AG04450 (cell line): ENCODE data around the genes SREBF2 and TCF20.

DNA sequence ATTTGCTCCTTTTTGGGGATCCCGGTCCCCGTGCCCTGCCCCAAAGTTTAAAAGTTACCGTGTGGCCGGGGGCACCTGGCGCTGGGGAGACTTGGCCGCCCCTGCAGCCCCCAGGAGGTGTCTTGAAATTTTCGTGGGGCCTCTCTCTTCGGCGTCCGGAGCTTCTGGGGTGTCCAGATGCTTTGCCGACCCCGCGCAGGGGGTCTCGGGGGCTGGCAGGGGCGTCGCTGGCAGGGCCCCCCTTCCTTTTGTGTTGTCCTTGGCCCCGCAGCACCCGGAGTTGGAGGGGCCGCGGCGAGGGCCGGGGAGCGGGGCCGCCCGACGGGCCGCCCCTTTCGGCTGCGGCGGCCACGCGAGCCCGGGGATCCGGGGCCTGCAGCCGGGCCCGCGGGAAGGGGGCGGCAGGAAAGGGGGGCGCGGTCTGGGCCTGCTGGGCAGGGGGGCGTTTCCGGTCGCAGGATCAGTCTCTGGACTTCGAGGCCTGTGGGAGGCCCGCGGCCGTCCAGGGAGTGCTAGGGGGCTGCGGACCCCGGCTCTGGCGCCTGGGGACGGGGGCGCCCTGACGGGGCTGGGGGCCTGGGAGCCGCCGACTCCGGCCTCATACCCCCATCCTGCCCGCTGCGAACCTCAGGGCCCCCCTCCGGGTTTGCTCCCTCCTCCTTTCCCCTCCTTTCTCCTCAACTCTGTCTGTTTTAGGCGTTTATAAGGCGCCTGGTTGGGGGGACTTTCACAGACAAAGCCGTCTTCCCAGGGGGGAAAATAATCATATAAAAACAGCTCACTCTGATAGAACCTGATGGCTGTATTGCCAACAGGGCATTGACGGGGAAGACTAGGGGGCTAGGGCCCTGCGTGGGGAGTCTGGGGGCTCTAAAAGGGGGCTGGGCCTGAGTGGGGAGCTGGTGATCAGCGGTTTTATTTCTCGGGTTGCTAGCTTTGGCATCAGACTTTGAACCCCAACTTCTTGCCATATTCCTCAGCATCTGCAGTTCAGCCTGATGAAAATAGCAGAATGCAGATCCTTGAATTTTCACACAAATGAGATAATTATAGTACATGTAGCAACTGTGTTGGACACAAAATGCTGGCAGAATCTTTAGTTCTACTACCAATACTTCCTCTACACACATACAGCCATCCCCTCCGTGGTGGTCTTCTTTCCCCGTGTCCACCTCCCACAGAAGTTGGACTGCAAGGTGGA is 1.1 kb downstream of the ZC3H7B start:
- CAGE, long polyA plus RNA: no peak
- RRBS: 2% methylated on average over 45 of the region's 68 CpGs

- CAGE, long polyA plus RNA: no peak
- RRBS: no CpG with 5 or more reads among the region's 29 CpGs
These were observed 14.6 kb upstream of the TEF start for GRCh38 chr22:41366893-41367828.

DNA sequence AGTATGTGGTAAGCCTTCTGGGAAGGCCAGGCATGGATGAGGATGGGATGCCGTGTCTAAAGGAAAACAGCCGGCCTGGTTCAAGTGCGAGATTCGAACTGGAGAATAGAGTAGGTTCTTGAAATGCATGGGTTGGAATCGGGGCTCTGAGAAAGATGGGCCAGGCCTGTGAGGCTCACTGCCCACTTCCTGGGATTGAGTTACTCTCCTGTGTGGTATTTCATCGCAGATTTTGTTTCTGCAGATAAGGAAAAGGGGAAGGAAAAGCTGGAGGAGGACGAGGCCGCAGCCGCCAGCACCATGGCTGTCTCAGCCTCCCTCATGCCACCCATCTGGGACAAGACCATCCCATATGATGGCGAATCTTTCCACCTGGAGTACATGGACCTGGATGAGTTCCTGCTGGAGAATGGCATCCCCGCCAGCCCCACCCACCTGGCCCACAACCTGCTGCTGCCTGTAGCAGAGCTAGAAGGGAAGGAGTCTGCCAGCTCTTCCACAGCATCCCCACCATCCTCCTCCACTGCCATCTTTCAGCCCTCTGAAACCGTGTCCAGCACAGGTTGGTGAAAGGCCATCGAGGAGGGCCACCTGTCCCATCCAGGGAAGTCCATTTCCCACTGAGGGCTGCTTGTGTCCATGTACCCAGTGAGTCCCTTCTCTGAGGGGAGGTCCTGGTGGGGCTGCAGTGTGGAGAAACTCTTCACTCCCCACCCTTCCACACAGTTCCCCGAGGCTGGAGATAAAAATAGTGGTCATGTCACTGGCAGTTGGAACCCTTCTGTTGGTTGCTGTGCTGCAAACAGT is 5.6 kb downstream of the TEF start:
- CAGE, long polyA plus RNA: no peak
- RRBS: no CpG with 5 or more reads among the region's 14 CpGs

- CAGE, long polyA plus RNA: no peak
- RRBS: no CpG with 5 or more reads among the region's 21 CpGs
These were observed 20.5 kb downstream of the TEF start for GRCh38 chr22:41401931-41402943.

DNA sequence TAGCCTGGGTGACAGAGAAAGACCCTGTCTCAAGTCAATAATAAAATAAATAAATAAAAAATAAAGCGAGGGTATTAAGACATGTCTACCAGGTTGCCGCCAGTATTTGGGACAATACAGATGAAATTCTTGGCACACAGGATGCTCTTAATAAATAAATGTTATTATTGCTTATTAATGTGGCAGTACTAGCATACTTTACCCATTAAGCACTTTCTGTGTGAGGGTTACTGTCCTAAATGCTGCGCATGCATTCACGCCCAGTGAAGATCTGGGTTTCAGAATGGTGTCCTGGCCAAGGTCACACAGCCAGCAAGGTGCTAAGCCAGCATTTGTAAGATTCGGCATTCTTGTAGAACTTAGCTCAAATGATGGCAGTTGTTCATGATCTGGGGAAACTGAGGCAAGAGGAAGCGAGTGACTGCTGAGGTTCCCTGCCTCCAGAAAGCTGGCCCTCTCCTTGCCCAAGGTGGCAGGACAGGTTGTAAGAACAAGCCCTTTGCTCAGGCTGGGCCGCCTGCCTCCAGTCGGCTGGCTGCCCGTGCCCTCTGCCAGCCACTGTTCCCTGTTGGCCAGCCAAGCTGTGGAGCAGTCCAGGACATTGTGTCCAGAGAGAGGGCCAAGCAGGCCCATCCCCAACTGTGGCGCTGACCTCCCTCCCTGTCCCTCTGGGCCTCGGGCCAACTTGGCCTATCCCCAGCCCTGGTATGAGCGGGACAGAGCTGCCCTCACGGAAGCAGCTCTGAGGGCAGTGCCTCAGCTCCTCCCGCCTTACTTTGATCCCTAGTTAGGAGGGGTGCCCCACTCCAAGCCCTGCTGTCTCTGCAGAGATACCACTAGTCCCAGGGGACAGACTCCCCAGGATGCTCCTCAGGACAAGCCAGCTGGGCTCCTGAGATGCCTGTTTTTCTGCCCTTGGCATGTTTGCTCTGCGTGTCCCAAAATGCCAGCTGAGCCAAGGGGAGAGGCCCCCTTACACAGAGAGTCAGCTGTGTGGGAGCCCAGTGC is 28.8 kb downstream of the TOB2 start:
- CAGE, long polyA plus RNA: no peak
- RRBS: no CpG with 5 or more reads among the region's 15 CpGs

GRCh38 chr22:41432507-41433496 is 13.8 kb downstream of the TOB2 start:
- CAGE, long polyA plus RNA: no peak
- RRBS: no CpG with 5 or more reads among the region's 17 CpGs

- CAGE, long polyA plus RNA: no peak
- RRBS: 36% methylated on average over 2 of the region's 4 CpGs
These were observed 7.8 kb downstream of the TOB2 start for GRCh38 chr22:41438758-41439260.

DNA sequence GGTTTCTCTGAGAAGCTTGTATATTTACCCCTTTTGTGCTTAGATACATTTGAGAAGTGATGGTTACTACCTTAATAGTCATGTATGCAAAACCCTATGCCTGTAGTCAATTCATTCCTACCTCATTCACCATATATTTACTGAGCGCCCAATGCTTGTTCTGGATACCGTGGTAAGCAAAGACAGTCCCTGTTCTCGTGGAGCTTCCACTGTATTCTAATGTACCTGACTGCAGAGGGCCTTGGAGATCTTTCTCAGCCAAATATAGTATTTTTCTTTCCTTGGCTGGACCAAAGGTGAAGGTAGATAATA is 2.4 kb downstream of the ACO2 start:
- CAGE, long polyA plus RNA: no peak
- RRBS: no CpG with 5 or more reads among the region's 3 CpGs

- CAGE, long polyA plus RNA: no peak
- RRBS: no CpG with 5 or more reads among the region's 3 CpGs
These were observed 2.8 kb downstream of the ACO2 start for GRCh38 chr22:41471695-41472197.

- CAGE, long polyA plus RNA: no peak
- RRBS: no CpG with 5 or more reads among the region's 7 CpGs
These were observed 25.9 kb downstream of the POLR3H start for GRCh38 chr22:41518318-41518862.

- CAGE, long polyA plus RNA: start-site peak on the plus strand at chr22:41833102-41833137, 673 and 486 reads in 2 replicates; start-site peak on the plus strand at chr22:41833231-41833270, 66 and 64 reads in 2 replicates
- RRBS: 1% methylated on average over 17 of the region's 42 CpGs
These were observed at the start of gene SREBF2 for GRCh38 chr22:41833057-41833393. Gene SREBF2 (plus strand): TSS chr22:41833105.

DNA sequence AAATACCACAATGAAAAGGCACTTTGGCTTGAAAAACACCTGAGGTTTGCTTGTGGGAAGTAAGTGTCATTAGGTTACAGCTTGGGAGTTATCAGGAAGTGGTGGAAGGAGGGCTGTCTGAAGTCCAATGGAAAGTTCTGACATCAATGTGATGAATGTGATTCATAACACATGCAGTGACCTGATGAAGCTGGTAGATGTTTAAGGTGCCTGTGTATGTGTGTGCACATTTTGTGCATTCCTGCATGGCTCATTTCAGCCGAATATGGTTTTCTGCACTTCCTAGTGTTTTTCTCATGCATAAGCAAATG is 26.2 kb downstream of the SREBF2 start:
- CAGE, long polyA plus RNA: no peak
- RRBS: no CpG with 5 or more reads among the region's 1 CpG

GRCh38 chr22:41864733-41865809 is 32.2 kb downstream of the SREBF2 start:
- CAGE, long polyA plus RNA: no peak
- RRBS: no CpG with 5 or more reads among the region's 10 CpGs

- CAGE, long polyA plus RNA: no peak
- RRBS: 34% methylated on average over 9 of the region's 28 CpGs
These were observed 5.6 kb upstream of the SHISA8 start for GRCh38 chr22:41920221-41921100.

DNA sequence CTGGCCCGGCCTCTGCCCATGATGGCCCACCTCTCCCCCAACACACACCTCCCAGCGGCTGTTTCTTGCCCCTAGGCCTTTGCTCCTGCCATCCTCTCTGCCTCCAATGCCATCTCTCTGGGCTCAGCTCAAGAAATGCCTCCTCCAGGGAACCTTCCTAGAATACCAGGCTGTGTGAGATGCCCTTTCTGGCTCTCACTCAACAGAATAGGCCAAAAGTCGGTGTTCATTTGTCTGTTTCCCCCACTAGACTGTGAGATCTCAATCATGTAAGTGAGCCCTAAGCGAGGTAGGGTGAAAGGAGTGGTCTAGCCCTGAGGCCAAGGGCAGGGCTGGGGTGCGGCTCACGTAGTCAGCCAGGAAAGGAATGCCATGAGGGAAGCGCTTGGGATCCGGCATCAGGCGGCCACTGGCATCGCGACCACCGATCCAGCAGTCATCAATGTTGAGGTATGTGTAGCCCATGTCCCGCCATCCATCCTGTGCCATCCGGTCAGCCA is 3.1 kb downstream of the NAGA start:
- CAGE, long polyA plus RNA: no peak
- RRBS: 97% methylated on average over 7 of the region's 14 CpGs

DNA sequence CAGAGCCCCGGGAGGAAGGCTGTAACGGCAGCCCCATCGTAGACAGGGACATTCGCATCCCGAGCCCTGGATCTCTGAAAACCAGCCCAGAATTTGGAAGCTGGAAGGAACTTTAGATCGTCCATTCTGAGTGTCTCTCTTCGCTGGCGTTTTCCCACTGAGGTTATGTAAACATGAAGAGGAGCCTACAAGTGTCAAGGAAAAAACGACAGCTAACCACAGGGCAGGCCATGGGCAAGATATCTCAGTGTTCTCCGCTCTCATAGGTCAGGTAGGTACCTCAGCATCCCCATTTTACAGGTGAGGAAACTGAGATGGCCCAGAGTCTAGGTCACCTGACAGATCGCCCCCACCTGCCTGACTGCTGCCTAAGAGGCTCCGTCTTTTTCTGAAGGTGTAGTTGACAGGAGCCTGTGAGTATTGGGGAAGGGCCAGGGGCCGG is 779 bp upstream of the NDUFA6 start:
- CAGE, long polyA plus RNA: no peak
- RRBS: no CpG with 5 or more reads among the region's 13 CpGs

- CAGE, long polyA plus RNA: no peak
- RRBS: no CpG with 5 or more reads among the region's 3 CpGs
These were observed 29.8 kb upstream of the CYP2D6 start for GRCh38 chr22:42160319-42160805.

DNA sequence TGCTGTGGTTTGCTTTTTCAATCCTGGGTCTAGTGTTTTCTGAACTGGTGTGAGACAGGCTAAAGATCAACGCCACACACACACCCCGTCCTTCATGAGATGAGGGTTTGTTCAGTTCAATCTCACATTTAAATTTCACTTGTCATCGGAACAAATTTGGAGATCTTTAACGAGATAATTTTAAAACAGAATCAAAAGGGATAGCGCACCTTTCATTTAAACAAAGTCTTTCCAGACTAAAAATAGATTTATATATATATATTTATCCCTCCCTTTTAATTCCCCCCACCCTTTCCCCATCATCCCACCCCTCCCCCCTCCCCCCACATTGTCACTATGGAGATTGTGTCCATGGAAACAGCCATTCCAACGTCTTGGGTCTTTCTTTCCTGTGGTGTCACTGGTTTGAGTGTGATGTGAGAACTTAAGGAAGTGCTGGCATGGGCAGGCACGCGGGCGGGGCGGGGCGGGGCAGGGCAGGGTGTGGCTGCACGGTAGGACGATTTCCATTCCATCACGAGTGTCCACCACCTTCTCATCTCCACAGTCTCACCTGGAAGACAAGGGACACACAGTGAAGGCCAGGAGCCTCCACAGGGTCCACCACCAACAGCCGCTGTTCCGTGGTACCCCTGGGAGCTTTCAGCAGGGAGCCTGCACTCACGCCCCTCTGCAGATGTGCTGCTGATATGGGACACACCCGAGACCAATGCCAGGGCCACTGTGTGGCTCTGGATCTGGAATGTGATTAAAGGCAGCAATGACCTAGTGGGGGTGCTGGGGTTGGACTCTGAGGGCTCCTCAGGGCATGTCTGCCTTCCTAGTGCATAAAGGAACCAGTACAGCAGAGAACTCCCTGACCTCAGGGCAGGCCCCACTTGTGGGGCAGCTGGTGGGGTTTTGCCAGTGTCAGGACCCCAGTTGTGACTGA is 30.5 kb upstream of the CYP2D6 start:
- CAGE, long polyA plus RNA: start-site peak on the minus strand centred at position 303 of the sequence, 37 bp wide, 120 and 68 reads in 2 replicates
- RRBS: no CpG with 5 or more reads among the region's 18 CpGs

DNA sequence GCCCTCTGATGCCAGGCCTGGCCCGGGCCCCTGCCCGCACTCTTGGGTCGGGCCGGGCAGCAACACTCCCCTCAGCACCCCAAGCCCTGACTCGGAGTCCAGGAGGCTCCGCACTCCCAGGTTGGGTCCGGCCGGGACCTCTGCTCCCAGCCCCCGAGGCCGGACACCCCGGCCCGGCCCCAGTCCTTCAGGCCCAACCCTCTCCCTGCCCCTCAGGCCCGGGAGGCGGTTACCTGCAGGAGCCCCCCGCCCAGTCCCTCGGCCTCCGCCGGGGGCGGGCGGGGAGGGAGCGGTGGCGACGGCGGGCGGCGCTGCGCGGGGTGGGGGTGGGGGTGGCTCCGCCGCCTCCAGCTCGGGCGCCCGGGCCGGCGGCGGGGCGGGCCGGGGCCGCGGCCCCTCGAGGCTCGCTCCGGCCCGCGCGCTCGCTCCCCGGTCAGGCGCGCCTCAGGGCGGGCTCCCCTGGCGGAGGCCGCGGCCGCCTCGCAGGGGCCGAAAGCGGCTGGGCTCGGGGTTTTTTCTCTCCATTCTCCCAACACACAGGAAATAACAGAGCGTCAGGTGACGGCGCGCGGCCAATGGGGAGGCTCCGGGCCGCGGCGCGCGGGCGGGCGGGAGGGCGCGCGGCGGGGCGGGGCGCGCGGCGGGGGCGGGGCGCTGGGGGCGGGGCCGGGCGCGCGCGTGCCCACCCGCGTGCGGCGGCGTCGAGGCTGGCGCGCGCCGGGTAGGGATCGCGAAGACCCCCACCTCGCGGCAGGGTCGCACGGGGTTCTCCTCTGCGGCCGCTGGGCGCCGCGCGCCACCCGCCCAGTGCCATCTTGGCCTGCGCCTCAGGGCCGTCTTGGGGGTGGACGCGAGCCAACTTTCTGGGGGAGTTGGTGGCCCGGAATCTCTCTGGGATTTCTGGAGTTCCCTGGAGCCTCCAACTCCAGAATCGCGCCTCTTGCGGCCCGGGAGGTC is at the start of gene TCF20:
Gene TCF20 (minus strand): TSS at position 548 of the 957 bp plus-strand sequence.
- CAGE, long polyA plus RNA: start-site peak on the minus strand centred at position 536 of the sequence, 13 bp wide, 112 and 71 reads in 2 replicates
- RRBS: 3% methylated on average over 42 of the region's 121 CpGs

DNA sequence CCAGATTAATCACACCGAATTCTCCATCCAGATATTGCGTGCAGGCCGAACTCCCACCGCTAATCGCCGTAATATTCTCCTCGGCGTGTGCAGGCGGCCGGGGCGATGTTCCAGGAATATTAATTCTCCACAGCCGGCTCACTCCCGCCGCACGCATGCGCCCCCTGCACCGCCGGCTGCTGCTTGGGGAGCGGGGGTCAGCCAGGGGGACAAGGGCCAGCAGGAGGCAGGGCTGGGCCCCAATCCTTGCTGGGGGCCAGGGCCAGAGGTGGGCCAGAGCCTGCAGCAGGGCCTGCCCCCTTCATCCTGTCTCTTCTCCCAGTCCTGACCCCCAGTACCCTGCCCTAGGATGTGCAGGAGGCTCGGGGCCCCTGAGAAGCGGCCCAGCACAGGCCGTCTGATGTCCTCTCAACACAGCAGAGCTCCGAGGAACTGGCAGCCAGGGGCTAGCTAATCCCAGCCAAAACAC is 19.5 kb upstream of the TCF20 start:
- CAGE, long polyA plus RNA: no peak
- RRBS: 14% methylated on average over 15 of the region's 23 CpGs